Right atrium auricular region (tissue), 2 donors: ENCODE measurements around the genes CCL28 and PARP8.

GRCh38 chr5:42516667-42517241 is 93.5 kb downstream of the GHR start:
- PRO-cap: no peak
- RAMPAGE, long total RNA, 2 experiments: no peak in any of the 2 experiments

- PRO-cap: no peak
- RAMPAGE, long total RNA, 2 experiments: no peak in any of the 2 experiments
Observed at GRCh38 chr5:42606046-42606862, 150.4 kb upstream of the CCDC152 start.

GRCh38 chr5:42800735-42801332 is 10.9 kb downstream of the SELENOP start:
- PRO-cap: no peak
- RAMPAGE, long total RNA, 2 experiments: no peak in any of the 2 experiments

- PRO-cap: no peak
- RAMPAGE, long total RNA, 2 experiments: no peak in any of the 2 experiments
Observed at GRCh38 chr5:42813414-42814089, 1.9 kb upstream of the SELENOP start.

GRCh38 chr5:42825806-42826253 is 14.1 kb upstream of the SELENOP start:
- PRO-cap: no peak
- RAMPAGE, long total RNA, 2 experiments: no peak in any of the 2 experiments

- PRO-cap: no peak
- RAMPAGE, long total RNA, 2 experiments: no peak in any of the 2 experiments
Observed at GRCh38 chr5:42840159-42840835, 28.6 kb upstream of the SELENOP start.

GRCh38 chr5:42990390-42990738 is 49.8 kb downstream of the ANXA2R start:
- PRO-cap: no peak
- RAMPAGE, long total RNA, 2 experiments: no peak in any of the 2 experiments

GRCh38 chr5:42992481-42993121 is 47.5 kb downstream of the ANXA2R start:
- PRO-cap: bidirectional peak, plus-strand start at chr5:42992532, minus-strand start at chr5:42992389; unidirectional peak, minus-strand start at chr5:42993028; unidirectional peak, minus-strand start at chr5:42993093
- RAMPAGE, long total RNA, 2 experiments: no peak in any of the 2 experiments

- PRO-cap: no peak
- RAMPAGE, long total RNA, 2 experiments: no peak in any of the 2 experiments
Observed at GRCh38 chr5:43412080-43412616, at the start of gene CCL28. CCL28 (minus strand) TSS chr5:43412391.

GRCh38 chr5:43476138-43476872 is 7.4 kb downstream of the TMEM267 start:
- PRO-cap: no peak
- RAMPAGE, long total RNA, 2 experiments: no peak in any of the 2 experiments

DNA sequence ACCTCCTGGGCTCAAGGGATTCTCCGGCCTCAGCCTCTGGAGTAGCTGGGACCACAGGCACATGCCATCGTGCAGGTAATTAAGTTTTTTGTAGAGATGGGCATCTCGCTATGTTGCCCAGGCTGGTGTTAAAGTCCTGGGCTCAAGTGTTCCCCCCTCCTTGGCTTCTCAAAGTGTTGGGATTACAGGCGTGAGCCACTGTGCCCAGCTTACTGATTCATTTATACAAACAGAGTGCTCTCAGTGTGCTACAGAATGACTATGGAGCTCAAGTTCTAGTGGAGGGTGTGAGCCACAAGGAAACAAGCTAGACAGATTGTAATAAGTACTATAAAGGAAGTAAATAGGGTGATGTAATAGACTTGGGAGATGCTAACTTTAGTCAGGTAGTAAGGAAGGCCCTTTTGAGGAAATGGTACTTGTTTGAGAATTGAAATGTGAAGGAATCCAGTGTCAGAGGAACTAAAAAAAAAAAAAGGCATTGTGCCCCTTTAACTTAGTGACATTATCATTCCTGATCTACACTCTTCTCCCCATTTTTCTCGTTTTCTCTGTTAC is 1.7 kb upstream of the TMEM267 start:
- PRO-cap: no peak
- RAMPAGE, long total RNA, 2 experiments: no peak in any of the 2 experiments

- PRO-cap: no peak
- RAMPAGE, long total RNA, 2 experiments: no peak in any of the 2 experiments
Observed at GRCh38 chr5:43676859-43677522, 74.0 kb downstream of the NNT start.

GRCh38 chr5:43920805-43921175 is 317.8 kb downstream of the NNT start:
- PRO-cap: no peak
- RAMPAGE, long total RNA, 2 experiments: no peak in any of the 2 experiments

DNA sequence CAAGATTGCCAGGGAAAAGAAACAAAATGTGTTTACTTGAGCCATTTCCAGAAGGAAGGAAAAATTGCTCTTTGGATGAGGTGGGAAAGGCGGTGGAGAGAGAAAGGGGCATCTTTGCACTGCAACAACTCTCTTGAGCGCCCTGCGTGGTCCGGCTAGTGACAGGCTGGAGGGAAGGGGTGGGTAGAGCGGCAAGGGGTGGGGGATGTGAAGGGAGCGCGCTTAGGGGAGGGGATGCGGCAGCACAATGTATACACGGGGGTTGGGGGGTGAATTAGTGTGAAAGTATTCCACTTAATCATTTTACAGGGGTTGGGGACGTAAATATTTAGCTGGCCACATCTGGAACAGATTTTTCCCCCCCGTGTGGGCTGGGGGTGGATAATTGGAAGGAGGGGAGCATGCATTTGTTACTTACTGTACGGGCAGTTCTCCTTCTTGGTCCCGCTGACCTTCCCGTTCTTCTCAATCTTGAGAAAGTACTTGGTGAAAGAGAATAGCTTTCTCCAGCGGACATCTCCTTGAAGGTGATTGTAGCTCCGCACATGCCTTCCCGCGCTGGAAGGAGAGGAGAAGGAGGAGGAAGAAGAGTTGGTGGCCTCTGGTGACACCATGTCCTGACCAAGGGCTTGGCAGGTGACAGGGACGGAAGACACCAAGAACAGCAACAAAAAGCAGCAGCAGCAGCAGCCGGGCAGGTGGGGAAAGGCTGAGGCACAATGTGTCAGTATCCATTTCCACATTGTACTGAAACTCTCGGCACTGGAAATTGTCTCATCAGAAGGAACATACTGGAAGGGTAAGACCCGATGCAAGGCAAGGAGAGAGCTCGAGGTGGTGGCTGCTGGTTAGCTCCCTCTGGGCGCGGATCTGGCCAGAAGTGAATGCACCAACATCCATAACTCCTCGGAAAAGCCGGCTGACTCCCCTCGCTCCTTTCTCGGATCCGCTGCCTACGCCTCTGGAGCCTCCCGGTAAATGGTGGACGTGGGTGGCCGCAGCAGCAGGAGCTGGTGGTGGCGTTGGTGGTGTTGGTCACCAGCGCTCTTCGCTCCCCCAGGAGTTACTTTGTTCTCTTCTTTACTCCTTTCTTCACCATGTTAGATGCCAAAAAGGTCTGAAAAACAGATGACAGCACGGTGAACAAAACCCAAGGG is 902 bp downstream of the FGF10 start:
- PRO-cap: no peak
- RAMPAGE, long total RNA, 2 experiments: no peak in any of the 2 experiments

DNA sequence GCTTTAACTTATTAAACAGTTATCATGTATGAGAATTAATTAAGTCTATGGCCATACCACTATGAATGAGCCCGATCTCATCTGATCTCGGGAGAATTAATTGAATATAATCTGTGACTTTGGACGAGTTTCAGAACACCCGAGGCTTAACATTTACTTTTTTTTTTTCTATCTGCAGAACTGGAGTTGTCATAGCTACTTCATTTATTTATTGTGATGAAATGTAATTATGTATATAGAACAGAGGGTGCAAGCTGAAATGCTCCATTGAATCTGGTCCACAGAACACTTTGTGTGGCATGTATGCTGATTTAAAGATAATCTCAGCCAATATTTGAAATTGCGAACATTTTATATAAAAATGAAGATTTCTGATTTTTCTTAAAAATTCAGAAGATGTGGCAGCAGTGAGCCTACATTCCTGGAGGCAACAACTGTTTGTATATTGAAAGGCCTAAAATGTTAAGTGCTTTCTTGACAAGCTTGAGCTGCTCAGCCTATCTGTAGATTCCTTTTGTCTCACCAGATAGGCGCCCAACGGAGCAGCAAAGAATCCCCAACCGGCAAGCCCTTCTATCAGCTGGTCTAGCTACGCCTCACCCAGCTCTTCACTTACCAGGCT is 170.8 kb upstream of the MRPS30 start:
- PRO-cap: no peak
- RAMPAGE, long total RNA, 2 experiments: no peak in any of the 2 experiments

DNA sequence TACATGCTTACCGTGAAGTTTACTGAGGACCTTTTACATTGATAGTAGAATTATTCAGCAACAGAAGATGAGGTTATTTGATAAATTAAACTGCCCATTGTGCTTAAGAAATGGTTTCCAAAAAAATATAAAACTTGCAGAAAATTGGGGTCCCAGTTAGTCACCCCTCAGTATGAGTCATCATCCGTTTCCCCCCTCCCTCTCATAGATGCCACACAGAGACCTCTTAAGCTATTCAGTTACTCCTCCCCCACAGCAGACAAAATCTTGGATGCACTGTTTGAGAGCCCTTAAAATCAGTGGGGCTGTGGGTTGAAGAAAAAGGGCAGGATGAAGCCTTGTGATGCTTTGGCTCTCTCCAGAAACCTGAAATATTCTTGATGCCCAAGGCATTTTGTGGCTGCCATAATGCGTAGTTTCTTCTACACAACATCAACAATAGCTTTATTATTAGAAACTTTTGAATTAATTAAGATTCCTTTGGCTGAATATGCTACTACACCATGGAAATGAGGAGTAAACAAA is 133.7 kb downstream of the MRPS30 start:
- PRO-cap: no peak
- RAMPAGE, long total RNA, 2 experiments: no peak in any of the 2 experiments

GRCh38 chr5:50553436-50554205 is 112.5 kb upstream of the EMB start:
- PRO-cap: no peak
- RAMPAGE, long total RNA, 2 experiments: no peak in any of the 2 experiments

DNA sequence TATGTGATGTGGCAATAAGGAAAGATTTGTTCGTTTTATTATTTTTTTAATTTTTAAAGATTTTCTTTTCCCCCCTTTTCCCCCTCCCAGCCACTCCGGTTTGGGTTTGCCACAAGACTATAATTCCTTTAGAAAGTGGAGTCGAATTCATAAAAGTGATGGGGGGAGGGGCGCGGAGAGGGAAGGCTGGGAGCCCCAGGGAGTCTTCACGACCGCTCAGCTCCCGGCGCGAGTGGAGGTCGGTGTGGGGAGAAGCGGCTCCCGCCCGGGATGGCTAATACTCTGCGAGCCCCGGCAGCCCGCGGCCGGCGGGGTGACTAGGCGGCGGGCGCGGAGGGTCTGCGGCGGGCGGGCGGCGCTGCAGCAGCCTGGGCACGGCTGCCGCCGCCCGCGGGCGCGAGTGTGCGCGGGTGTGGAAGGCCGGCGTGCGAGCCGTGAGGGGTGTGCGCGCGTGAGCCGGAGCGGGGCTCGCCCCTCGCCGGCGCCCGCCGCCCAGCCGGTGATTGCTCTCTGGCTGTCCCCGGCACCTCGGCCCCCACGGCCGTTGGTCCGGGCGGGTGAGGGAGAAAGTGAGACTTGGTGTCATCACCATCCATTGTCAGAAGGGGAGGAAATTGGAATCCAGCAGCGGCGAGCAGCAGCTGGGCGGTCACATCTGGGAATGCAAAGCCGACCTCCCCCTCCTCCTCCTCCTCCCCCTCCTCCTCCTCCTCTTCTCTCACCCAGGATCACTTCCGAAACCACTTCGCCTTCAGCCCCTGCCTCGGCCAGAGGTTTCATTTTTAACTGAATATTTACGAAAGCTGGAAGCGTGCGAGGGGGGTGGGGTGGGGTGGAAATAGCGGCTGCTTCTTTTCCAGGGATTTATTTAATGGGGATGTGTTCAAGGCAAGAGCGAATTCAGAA is at the start of gene PARP8:
Gene PARP8 (plus strand): TSS at position 413 of the 906 bp plus-strand sequence.
- PRO-cap: unidirectional peak, plus-strand start at position 209 of the sequence; bidirectional peak, plus-strand start at position 743 of the sequence, minus-strand start at position 663 of the sequence
- RAMPAGE, long total RNA, 2 experiments: start-site peak on the plus strand in 1 of 2 experiments, centred at position 721 of the sequence, 22 reads per replicate

- PRO-cap: no peak
- RAMPAGE, long total RNA, 2 experiments: no peak in any of the 2 experiments
Observed at GRCh38 chr5:52150411-52150808, 637.3 kb upstream of the ITGA1 start.

DNA sequence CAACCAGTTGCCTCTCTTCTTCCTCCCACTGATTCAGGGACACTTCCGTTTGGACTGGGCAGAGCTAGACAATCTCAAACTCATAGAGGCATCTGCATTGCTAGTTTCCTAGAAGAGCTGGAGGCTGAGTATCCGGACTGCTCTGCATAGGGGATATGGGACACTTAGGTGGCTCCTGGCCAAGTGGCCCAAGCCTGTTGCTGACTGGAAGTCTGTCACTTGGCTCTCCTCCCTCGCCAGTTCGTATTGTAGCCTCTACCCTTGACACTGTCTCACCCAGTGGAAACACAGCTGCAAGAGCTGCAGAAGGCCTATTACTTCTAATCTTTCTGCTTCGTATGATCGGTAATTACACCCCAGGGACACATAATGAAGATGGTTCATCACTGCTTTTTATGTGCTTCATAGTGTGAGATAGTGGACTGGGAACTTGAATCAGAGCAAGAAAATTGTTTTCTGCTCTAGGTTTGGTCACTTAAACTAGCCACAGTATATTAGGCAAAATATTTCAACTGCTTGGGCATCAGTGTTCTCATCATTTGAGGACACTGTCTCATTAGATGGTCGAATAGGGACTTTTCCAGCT is 34.8 kb downstream of the ITGA1 start:
- PRO-cap: no peak
- RAMPAGE, long total RNA, 2 experiments: no peak in any of the 2 experiments